HL-60 (cell line): ENCODE measurements around the gene KAT14.

DNA sequence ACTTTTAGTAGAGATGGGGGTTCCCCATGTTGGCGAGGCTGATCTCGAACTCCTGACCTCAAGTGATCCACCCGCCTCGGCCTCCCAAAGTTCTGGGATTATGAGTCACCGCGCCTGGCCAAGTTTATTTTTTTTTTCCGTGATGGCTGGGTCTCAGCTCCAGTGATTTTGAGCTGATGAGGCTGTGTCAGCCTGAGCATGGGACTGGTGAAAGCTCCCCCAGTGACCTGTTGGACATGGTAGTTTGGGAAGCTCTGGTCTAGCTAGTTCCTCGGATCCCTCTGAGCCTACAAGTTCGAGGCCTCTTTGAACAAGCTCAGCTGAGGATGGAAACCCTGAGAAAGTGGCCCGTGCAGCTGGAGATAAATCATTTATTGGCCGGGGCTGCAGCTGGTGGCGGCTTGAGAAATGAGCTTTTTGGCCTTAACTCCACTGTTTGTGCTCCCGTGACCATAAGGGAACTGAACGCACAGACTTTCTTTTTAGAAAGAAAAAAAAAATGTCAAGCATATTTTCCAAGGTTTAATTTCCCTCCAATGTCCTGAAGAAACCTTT lies 126.8 kb downstream of the SNX5 start:
- RRBS, result no CpG with 5 or more reads among the region's 14 CpGs

DNA sequence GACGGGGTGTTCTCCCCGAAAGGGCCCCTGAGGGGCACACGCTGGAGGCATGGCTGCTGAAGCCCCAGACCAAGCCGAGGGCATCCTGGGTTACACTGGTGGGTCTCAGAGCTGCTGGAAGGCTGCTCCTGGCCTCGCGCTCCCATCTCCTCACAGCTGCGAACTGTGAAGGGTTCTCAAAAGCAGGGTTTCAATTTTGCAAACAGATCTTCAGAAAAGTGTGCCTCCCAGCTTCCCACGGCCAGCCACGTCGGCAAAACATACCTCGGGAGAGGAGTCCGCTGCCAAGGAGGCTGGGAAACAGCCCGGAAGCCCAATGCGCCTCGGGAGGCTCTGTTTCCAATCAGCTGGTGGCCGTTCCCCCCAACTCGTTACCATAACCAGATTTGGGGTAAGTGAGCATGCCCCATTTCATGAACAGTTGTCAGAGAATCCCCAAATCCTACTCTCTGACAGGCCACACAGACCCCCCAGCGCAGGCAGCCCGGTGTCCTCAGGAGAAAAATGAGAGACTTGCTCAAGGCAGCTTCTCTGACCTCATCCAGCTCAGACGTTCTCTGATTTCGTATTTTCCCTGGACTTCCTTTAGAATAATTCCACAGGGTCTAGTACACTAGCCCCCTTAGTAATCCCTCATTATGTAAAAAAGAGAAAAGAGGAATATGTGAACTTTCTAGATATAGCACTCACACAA lies 98.4 kb downstream of the SNX5 start:
- RRBS, result no CpG with 5 or more reads among the region's 21 CpGs

GRCh38 chr20:17873449-17873704 lies 95.2 kb downstream of the SNX5 start:
- RRBS, result no CpG with 5 or more reads among the region's 5 CpGs

GRCh38 chr20:17967540-17968359 lies 844 bp downstream of the SNX5 start:
- RRBS, result 3% methylated on average over 15 of the region's 40 CpGs

GRCh38 chr20:18137640-18138551 lies at the start of gene KAT14:
KAT14 (plus strand) TSS chr20:18137863.
- RRBS, result 4% methylated on average over 17 of the region's 87 CpGs

- RRBS, result no CpG with 5 or more reads among the region's 10 CpGs
Observed at GRCh38 chr20:18224786-18225704, 63.3 kb upstream of the ZNF133 start.

DNA sequence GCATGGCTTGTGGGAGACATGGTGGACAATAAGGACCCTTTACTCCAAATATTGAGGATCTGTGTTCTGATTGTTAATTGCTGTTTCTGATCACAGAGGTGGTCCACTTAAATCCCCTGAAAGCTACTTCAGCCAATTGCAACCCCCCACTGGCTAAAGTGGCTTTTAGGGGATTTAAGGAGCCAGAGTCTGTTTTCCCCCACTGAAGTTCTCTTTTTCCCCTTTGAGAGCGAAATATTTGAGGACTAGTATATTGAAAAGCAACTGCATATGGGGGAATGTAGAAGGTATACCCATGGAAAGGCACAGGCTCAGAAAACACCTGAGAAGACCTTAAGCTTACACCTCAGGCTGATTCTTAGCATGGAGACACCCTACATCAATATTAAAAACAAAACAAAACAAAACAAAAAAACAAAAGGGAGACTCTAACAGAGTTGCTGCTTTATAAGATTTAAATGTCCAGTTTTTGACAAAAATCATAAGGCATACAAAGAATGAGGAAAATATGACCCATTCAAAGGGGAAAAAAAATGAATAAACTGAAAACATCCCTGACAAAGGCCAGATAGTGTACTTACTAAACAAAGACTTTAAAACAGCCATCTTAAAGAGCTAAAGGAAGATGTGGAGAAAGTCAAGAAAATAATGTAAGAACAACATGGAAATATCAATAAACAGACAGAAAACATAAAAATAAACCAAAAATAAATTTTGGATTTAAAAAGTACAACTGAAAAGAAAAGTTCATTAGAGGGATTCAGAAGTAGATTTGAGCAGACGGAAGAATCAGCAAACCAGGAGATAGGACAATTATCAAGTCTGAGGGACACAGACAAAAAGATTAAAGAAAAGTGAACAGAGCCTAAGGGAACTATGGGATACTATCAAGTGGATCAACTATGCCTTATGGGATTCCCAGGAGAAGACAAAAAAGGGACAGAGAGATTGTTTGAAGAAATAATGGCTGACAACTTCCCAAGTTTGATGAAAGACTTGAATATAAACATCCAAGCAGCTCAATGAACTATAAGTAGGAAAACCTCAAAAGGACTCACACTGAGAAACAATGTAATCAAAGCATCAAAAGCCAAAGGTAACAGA lies 10.6 kb downstream of the ZNF133 start:
- RRBS, result no CpG with 5 or more reads among the region's 2 CpGs

DNA sequence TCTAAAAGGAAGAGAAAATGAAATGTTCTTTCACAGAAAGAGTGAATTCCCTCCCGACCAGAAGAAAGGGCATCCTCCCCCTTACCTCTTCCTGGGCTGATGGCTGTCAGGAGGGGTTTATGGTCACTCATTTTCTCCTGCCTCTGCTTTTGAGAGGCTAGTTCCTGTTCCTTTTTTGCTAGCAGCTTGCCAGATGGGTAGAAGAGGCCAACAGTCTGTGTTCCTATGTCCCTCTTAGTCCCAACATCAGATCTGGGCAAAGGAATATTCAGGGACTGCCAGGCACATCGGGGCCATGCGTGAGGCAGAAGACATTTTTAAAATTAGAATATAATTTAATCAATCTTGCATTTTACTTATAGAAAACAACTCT lies 54.3 kb downstream of the DZANK1 start:
- RRBS, result no CpG with 5 or more reads among the region's 3 CpGs

- RRBS, result no CpG with 5 or more reads among the region's 12 CpGs
Observed at GRCh38 chr20:18519469-18520018, 11.8 kb downstream of the SEC23B start.

DNA sequence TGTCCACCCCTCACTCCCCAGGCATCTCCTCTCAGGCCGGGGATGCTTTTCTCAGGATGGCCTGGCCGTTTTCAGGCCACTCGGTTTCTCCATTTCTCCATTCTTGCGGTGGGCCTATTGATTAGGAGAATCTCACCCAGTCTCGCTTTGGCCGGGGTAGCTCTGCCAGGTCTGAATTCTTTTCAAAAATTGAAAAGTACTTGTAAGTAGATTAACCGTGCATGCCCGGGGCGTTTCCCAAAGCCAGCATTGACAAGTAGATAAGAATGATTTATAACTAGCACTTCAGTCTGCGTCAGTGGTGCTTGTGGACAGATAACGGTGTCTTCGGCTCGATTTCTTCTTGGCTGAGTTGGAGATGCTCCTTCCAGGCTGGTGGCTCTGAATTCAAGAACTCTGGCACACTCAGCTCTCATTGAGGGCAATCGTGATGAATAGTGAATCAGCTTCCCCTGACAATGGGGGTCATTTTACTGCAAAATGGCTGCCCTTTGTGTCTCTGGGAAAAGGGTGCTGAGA lies 29.0 kb downstream of the SLC24A3 start:
- RRBS, result 100% methylated on average over 2 of the region's 14 CpGs

DNA sequence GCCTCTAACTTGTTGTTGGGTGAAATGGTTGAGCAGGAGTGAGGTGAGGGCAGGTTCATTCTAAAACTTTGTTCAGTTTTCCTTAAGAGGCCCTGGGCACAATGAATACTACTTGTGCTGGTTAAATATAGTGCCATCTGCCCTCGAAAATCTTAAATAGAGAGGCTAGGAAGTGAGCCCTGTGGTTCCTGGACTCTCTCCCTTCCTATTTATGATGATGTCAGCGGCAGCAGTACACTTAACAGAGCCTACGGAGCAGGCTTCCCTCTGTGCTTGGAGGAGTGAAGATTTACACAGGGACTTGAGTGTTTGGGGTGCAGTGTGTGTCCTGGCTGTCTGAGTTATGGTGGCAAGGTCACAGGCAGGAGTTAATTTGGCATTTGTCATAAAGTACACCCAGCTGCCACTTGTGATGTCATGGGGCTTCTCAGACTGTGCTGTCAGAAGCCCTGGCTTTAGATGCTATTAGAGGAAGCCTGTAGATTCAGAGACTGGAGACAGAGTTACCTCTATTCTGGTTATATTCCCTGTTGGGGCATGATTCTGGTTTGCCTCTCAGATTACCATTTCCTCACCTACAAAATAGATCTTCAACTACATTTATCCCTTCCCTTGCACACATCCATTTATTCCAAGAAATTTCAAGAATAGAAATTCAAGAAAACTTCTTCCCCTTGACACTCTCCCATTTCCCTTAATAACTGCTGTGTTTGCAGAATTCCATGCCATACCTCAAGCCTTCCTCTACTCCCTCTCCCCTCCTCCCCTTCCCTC lies 72.0 kb downstream of the SLC24A3 start:
- RRBS, result no CpG with 5 or more reads among the region's 3 CpGs

DNA sequence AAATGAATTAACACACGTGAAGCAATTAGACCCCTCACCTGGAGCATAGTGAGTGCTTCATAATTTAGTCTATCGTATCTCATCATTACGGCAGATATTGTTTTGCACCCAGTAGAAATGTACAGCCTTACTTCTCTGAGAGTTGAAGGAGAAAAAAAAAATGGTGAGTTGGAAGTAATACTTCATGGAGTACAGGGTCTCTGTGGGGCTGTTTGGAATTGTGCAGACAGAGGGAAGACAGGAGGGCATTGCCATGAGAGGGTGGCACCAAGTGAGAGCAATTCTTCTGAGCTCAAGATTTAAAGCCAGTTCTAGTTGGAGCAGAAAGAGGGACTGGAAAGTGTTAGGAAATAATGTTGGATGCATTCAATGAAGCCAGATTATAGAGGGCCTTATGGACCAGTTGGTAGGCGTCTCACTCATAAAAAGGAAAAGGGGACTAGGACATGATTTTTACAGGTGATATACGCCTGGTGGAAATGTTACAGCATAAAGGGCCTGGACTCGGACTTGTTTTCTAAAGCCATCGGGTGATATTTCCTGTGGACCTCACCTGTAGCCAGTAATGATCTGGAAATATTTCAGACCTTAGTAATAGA lies 131.1 kb downstream of the SLC24A3 start:
- RRBS, result no CpG with 5 or more reads among the region's 7 CpGs

- RRBS, result no CpG with 5 or more reads among the region's 7 CpGs
Observed at GRCh38 chr20:19786205-19786790, 28.2 kb downstream of the RIN2 start.

DNA sequence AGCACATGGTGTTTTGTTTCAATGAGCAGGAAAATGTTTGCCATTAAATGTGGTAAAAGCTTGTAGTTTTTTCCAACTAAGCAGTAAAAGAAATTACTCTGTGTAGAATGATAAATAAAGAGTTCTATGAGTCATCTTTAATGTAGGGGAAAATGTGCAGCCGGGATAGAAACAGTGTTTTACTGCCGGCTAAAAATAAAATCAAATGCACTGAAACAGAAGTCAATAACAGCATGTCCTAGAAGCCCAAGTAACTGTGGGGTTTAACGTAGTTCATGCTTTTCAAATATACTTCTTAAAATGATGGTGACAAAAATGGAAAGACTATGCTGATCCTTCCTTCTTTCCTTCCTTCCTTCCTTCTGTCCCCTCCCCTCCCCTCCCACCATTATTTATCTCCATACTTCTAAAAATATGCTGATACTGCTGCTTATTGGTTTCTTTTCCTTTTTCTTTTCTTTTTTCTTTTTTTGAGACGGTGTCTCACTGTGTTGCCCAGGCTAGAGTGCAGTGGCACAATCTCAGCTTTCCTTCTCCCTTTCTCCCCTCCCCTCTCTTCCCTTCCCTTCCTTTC lies 6.3 kb upstream of the NAA20 start:
- RRBS, result no CpG with 5 or more reads among the region's 4 CpGs

- RRBS, result no CpG with 5 or more reads among the region's 7 CpGs
Observed at GRCh38 chr20:20021003-20021364, 3.8 kb downstream of the NAA20 start.

- RRBS, result no CpG with 5 or more reads among the region's 9 CpGs
Observed at GRCh38 chr20:20084351-20084814, 32.1 kb downstream of the CFAP61 start.

GRCh38 chr20:20267531-20268211 lies 100.2 kb upstream of the INSM1 start:
- RRBS, result 23% methylated on average over 2 of the region's 15 CpGs

- RRBS, result no CpG with 5 or more reads among the region's 9 CpGs
Observed at GRCh38 chr20:20410503-20411170, 42.7 kb downstream of the INSM1 start.

GRCh38 chr20:20520813-20521480 lies 153.0 kb downstream of the INSM1 start:
- RRBS, result no CpG with 5 or more reads among the region's 7 CpGs

DNA sequence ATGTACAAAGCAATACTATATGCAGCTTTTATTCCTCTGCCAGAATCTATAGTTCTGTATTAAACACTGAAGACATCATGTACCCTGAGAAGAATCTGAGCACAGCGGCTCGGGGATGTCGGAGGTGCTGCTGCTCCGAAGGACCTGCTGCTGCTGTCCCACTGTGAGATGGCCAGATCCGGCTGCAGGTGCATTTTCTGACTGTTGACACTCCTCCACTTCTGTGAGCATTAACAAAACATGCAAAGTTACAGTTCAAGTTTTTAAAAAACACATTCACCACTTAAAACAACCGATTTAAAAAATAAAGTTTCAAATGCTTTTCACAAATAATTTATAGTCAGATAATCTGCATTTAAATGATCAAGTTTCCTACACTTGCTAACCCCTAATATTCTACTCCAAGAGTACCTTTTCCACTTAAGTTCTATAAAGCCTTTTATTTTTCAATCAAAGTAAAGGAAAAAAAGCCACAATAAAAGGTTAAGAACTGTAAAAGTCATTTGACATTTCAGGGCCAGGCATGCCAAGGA lies 121.3 kb downstream of the RALGAPA2 start:
- RRBS, result no CpG with 5 or more reads among the region's 6 CpGs